GM12891 (cell line): Measurements from ENCODE around the genes RPS2, NHERF2, DNASE1L2 and TBC1D24.

GRCh38 chr16:1625816-1626236 is 13.7 kb downstream of the CRAMP1 start:
- RRBS = no CpG with 5 or more reads among the region's 20 CpGs

DNA sequence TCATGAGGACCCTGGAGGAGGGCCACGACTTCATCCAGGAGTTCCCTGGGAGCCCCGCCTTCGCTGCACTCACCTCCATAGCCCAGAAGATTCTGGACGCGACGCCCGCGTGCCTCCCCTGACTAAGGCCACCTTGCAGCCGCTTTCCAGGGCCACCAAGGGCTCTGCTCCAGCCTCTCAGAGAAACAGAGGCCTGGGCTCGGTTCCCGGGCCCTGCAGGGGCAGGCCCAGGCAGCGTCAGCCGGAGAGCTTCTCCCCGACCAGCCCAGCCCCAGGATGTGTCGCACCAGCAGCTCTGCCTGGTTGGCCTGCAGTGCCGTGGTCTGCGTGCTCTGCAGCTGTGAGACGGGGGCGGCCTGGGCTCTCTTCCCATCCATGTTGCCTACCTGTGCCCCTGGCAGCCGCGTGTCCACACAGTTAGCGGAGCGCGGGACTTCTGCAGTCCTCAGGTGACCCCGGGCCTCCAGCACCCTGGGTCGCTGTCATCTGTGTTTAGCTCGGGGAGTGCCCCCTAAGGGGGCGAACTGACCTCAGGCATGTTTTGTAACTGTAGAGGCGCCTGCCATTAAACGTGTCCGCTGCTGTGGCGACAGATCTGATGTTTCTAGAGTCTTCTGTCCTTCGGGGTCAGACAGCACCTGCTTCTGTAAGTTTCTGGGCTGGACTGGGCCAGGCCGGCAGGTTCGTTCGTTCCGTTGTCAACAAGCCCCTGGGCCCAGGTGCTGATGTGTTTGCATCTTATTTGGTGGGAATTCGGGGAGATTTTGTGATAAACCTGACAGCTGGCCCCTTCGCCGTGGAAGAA is 4.7 kb downstream of the IGFALS start:
- RRBS = no CpG with 5 or more reads among the region's 40 CpGs

DNA sequence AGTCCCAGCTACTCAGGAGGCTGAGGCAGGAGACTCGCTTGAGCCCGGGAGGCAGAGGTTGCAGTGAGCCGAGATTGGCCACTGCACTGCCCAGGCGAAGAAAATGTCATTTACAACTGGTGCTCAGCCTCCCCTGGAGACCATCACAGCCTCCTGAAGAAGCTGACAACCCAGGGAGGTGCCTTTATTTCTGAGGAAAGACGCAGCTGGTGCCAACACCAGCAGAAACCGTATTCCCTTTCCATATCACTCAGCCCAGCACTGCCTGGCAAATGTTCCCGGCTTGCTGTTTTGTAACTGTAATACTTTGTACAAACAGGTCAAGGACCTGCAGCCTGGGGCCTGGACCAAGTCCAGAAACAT is 1.4 kb downstream of the HAGH start:
- RRBS = no CpG with 5 or more reads among the region's 7 CpGs

DNA sequence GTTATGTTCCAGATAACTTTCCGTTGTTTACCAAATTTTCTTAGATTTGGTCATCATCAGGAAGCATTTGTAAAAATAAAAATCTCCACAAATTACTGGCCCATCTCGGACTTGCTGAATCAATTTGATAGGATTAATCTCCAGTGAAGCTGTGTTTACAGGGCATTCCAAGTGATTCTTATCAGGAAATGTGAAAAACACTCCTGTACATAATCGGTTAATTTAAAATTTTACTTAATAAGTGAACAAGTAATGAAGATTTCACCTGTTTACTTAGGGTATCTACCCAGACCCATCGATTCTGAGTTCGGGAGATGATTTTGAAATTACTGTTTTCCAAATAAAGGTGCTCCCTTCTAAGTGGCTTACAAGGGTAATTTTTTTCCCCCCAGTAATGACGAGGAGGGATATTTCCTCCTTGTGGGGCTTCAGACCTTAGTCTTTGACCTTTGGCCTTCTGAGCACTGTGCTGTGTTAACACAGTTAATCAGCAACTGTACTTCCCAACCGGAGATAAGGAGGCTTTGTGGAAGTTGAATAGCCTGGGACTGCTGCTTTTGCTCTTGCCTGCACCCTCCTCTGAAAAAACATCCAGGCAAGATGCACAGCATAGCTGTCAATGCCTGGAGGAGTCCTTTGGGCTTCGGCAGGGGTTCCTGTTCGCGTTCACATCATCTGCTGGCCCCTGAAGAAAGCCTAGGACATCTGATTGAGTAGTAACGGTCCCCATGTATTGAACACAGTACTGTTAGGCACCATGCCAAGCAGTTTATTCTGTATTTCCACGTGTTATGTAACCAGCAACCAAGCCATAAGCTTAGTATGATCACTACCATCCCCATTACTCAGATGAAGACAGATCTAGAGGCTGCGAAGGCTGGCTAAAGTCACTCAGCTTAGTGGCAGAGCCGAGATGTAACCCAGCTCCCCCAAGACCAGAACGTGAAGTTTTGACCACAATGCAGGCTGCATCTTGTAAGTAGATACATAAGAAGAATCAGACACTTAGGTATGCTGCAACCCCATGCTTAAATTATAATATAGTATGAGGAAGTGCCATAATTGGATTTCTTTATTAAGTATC is 1.9 kb downstream of the FAHD1 start:
- RRBS = no CpG with 5 or more reads among the region's 15 CpGs

- RRBS = no CpG with 5 or more reads among the region's 9 CpGs
Measured at GRCh38 chr16:1830110-1830872, 3.3 kb downstream of the FAHD1 start.

DNA sequence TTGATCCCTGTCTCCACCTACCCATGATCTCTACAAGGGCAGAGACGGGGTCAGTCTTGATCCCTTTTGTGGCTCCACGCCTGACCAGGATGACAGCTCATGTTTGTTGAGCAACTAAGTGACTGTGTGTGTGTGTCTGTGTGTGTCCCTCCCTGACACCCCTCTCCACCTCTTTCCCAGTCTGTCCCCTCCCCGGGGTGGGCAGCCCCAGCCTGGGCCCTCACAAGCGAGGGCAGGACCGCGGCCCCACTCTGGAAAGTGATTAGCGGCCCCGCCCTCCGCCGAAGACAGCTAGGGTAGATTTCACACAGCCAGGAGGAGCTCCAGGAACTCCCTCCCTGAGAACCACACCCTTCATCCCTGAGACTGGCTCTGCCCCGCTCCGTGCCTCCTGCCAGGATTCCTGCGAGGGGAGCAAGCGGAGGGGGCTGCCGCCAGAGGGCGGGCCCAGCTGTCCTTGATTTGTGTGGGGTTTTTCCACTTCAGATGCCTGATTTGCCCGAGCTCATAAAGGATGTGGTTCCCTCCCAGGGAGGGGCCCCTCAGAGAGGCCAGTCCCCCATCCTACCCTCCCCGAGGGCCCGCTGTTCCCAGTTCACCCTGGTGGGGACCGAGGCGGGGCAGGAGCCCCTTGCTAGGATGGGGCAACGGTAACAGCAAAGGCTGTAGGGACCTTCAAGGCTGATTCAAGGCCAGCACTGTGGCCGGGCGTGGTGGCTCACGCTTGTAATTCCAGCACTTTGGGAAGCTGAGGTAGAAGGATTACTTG is 5.4 kb upstream of the HS3ST6 start:
- RRBS = no CpG with 5 or more reads among the region's 25 CpGs

DNA sequence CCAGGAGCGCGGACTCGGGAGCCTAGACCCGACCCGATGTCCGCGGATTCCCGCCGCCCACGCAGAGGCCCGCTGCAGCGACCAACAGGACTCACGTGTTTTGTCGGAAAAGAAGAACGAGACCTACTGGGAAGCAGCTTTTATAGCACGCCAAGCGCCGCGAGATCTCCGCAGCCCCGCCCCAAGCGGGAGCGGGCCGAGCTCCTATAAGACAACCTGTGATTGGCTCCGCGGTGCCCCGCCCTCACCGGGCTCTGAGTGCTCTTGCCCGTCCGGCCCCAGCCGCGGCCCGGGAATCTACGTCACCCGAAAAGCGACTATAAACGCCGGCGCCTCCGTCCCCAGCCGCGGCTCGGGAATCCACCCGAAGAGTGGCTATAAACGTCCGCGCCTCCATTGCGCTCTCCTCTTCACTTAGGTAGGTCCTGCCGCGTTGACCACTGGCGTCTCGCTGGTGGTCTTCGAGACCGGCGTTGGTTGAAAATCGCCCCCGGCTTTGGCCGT is at the start of gene RPS2:
RPS2 (minus strand) TSS at position 115 of the 504 bp plus-strand sequence.
- RRBS = no CpG with 5 or more reads among the region's 58 CpGs

GRCh38 chr16:2001435-2001914 is 11.7 kb downstream of the SYNGR3 start:
- RRBS = 97% methylated on average over 8 of the region's 25 CpGs

- RRBS = no CpG with 5 or more reads among the region's 18 CpGs
Measured at GRCh38 chr16:2007887-2008580, 11.6 kb upstream of the NPW start.

- RRBS = 5% methylated on average over 44 of the region's 125 CpGs
Measured at GRCh38 chr16:2026438-2027569, at the start of gene NHERF2. Gene NHERF2, plus strand, starts transcription at chr16:2026902.

DNA sequence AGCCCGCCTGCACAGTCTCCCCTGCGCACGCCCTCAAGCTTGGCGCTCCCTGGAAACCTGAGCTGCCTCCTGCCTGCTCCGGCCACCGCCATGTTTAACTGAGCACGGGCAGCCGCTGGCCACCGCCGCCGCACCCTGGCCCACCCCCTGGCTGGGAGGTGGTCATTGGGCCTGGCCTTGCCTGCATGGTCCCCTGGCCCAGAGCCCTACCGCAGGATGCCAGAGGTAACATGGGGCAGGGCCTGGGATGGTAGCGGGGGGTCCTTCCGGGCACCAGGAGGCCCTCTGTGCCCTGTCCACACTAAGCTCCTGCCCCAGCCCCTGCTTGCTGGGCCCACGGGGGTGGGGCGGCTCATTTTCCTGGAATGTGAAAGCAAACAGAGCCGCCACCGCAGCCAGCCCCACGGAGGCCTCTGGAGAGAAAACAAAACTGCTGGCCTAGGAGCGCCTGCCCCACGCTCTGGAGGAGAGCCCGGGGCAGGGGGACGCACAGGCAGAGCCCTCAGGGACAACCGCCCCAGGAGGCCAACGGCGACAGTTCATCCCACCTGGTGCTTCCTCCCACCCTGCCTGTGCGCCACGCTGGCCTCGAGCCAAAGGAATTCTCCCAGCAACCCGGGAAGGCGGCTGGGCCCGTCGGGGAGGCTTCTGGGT is 8.9 kb downstream of the NHERF2 start:
- RRBS = no CpG with 5 or more reads among the region's 33 CpGs

DNA sequence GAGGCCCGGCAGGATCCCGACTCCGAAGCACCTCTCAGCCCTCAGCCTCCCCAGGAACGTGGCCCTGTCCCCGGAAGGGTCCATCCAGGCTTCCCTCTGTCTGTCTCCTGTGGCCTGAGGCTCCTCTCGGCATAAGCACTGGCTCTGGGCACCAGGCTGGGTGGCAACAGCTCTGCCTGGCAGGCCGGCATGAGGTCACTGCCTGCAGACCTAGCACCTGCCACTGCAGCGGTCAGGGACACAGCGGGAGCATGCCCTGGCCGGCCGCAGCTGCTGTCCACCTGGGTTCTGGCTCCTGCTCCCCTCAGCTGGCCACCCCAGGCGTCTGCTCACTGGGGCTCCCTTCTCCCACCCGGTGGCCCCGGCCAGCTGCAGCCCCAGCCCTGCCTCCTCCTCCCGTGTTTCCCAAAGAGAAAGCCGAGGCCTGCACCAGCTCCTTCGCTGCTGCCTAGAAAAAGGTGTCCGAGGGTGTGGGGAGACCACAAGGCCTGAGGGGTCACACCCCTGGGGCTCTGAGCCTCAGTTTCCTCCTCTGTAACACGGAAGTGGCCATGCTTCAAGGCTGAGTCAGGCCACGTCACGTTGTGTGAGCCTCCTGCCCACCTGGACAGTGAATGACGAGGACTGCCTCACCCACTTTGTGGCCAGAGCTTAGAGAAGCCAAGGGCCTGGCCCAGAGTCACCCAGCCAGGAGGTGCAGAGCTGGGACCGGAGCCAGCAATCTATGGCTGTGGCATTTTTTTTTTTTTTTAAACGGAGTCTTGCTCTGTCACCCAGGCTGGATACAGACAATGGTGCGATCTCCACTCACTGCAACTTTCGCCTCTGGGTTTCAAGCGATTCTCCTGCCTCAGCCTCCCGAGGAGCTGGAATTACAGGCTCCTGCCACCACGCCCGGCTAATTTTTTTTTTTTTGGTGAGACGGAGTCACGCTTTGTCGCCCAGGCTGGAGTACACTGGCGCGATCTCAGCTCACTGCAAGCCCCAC is 6.6 kb downstream of the NTHL1 start:
- RRBS = 95% methylated on average over 5 of the region's 35 CpGs

DNA sequence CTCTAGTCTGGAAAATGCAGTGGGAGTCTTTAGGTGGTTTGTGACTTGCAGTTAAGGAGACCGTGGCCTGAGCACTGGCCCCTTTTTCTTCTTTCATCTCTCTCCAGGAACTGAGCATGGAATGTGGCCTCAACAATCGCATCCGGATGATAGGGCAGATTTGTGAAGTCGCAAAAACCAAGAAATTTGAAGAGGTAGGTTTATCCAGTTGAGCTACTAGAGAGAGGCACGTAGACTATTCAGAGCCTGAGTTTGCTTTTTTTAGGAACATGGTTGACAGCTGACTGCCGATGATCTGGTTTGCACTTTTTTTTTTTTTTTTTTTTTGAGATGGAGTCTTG is 2.5 kb downstream of the TSC2 start:
- RRBS = no CpG with 5 or more reads among the region's 6 CpGs

GRCh38 chr16:2085863-2086473 is 38.2 kb downstream of the TSC2 start:
- RRBS = 72% methylated on average over 2 of the region's 25 CpGs

DNA sequence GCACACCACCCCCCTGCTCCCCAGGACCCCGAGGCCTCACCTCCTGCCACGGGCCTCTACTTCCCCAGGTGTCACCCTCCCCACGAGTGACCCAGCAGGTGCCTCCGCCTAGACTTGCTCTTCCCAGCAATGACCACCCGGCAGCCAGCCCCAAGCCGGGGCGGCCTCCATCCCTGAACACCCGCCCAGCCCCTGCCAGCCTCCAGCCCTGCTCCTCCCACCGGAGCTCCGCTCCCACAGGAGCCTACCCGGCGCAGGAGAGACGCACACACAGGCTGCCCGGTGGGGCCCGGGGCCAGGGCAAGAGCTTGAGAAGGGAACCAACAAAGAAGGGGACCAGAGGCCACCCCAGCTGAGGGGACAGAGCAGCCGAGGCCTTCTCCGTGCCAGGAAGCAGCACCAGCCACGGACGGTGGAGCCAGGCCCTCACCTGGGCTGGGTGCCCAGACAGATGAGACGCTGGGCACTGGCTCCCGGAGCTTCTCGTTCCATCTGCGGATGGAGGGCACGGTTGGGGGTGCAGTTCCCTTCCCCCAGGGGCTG is 13.9 kb downstream of the PKD1 start:
- RRBS = 96% methylated on average over 1 of the region's 24 CpGs

- RRBS = no CpG with 5 or more reads among the region's 5 CpGs
Measured at GRCh38 chr16:2127603-2128011, 8.1 kb downstream of the PKD1 start.

GRCh38 chr16:2236326-2237356 is at the start of gene DNASE1L2:
Gene DNASE1L2, plus strand, starts transcription at chr16:2236444.
- RRBS = 43% methylated on average over 20 of the region's 92 CpGs

DNA sequence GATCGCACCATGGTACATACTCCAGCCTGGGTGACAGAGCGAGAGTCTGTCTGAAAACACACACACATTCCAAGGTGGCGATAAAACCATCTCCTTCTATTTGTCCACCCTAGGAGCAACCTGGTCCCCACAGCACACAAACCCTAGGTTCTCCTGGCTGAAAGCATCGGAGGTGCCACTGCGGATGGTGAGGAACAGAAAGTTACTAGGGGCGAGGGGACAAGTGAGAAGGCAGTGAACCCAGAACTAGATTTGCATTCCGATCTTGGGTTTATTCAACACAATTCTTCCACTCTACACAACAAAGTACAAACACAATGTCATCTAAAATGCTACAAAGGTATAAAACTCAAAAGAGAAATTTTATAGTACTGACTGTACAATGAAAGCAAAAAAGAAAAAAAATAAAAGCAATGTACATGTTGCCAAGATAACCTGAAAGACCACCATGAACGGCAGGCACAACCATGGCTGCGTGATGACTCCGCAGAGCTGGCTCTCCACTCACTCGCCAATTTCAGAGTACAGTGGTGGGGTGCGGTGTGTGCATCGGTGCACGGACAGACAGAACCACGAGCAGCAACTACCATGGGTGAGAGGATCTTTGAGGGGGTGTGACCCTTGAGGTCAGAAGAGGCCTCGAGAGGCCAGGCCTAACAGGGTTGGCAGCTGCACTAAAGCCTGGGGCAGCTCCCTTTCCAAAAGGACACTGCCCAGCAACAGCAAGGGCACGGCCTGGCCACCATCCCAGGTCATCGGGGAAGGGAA is 1.7 kb upstream of the ECI1 start:
- RRBS = no CpG with 5 or more reads among the region's 18 CpGs

GRCh38 chr16:2458506-2459431 is 1.1 kb upstream of the TEDC2 start:
- RRBS = no CpG with 5 or more reads among the region's 22 CpGs

DNA sequence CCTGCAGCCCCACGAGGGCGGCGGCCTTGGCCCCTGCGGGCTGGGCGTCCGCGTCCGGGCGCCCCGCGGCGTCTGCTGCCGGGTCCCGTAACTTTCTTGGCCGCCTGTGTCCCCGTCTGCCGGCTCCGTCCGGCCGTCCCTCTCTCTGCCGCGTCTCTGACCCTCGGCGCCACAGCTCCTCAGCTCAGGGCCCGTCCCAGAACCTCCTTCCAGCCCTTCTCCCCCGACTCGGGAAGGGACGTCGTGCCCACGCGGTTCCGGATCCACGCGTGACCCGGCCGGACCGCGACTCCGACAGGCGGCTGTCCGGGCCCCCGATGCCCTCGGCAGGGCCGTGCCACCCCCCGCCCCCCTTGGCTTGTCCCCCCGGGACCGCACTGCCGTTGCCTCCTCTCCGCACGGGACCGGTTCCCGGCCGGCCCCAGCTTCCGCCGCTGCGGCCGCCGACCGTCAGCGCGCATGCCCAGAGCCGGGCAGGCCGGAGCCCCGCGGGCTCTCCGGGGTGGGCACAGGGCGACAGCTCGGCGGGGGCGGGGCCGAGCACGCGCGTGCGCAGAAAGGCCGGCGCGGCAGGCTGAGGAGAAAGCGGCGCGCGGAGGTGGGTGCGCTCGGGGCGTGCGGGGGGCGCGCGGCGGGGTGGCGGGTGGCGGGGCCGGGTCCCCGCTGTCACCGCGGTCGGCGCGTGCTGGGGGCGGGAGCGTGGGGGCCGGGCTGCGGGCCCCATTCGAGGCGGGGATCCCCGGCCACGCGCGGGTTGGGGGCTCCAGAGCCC is at the start of gene TBC1D24:
TBC1D24 (plus strand) TSS at position 555 of the 772 bp plus-strand sequence.
- RRBS = 1% methylated on average over 43 of the region's 109 CpGs